Measurements from ENCODE around the genes GPD1L and UBP1.

DNA sequence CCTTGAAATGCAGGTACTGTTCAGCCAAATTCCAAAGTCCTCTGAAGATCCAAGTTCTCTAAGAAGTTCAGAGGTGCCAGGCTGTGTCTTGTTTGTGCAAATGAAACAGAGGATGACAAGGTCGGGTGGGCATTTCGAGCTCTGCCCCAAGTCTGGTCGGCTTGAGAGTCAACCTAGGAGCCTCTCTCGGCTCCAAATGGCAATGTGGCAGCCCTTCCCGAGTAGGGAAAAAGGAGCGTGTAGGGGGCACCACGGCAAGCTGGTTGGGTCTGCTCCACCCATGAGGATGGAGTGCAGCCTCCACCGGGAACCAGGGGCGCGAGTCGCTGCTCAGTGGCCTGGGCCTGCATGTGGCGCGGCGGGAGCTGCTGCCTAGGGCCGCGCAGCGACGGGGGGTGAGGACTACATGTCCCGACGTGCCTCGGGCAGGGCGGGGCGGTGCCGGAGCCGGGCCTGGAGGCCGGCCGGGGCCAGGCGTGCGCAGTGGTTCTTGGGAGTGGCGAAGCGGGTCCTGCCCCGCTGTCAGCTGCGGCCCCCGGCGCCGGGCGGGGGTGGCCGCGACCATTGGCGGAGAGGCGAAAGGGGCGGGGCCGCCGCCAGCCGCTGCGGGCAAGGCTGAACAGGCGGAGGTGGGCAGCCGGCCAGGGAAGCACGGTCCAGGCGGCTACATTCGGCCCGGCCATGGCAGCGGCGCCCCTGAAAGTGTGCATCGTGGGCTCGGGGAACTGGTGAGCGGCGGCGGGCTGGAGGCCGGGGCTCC lies at the start of gene GPD1L:
TSS of gene GPD1L (plus strand) at position 590 of the 760 bp plus-strand sequence.
- RRBS: 2% methylated on average over 28 of the region's 60 CpGs

DNA sequence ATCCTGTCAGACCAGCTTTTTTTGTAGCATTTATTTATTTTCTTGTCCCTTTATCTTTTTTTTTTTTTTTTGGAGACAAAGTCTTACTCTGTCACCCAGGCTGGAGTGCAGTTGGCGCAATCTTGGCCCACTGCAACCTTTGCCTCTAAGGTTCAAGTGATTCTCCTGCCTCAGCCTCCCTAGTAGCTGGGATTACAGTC lies 14.7 kb downstream of the CMTM8 start:
- RRBS: no CpG with 5 or more reads among the region's 1 CpG

DNA sequence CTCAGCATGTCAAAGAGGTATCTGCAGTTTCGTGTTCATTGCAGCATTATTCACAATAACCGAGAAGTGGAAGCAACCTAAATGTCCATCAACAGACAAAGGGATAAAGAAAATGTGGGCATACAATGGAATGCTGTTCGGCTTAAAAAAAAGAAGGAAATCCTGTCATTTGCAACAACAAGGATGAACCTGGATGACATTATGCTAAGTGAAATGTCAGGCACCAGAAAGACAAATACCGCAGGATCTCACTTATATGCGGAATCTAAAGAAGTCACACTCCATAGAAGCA lies 11.6 kb upstream of the CMTM7 start:
- RRBS: no CpG with 5 or more reads among the region's 5 CpGs

GRCh38 chr3:32391962-32392670 lies 463 bp downstream of the CMTM7 start:
- RRBS: 2% methylated on average over 30 of the region's 74 CpGs

GRCh38 chr3:32424072-32424717 lies 32.5 kb downstream of the CMTM7 start:
- RRBS: no CpG with 5 or more reads among the region's 12 CpGs

GRCh38 chr3:32455999-32456627 lies 46.5 kb downstream of the CMTM6 start:
- RRBS: 95% methylated on average over 4 of the region's 14 CpGs

- RRBS: 3% methylated on average over 14 of the region's 43 CpGs
Observed at GRCh38 chr3:32780378-32781197, 37.2 kb upstream of the TRIM71 start.

DNA sequence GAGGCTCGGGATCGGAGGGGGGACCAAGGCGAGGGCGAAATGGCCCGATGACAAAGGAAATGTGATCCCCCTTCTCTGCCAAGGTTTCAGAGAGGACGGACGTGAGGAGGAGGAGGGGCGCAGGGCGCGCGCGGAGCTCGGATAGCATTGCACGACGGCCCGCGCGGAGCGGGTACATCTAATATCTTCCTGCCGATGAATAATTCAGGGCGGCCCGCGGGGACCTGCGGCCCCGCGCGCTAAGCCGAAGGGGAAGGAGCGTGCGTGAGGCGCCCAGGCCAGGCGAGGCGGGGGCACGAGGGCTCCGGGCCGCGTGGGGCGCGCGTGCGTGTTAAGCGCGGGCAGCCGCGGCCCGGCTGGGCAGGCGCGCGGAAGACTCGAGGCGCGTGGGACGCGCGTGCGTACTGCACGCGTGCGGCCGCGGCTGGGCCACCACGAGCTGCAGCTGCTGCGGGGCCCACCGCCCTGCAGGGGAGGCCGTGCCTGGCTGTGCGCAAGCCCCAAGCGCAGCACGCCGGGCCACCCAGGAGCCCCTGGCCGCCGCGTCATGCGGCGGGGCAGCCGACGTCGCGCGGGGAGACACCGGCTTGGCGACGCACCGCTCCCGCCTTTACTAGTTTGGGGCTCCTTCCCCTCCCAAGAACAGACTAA lies 719 bp upstream of the TRIM71 start:
- RRBS: 3% methylated on average over 24 of the region's 84 CpGs

DNA sequence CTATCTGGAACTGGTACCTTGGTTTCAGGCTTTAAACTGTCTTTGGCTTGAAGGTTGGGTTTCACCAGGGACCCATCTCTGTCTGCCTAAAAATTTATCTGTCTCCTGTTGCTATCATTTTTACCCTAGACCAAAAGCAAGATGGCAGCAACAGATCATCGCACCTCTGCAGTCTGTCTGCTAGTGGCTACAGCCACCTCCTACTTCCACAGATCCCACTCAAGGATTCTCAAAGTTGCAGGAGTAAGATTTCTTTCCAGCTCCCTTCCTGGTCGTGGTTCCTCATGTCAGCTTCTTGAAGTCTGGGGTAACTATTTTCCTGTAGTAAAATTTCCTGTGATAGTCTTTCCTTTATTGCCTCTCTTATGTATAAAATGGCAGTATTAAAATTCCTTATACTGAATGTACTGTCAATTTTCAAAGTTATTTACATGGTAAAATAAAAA lies 33.4 kb upstream of the CCR4 start:
- RRBS: no CpG with 5 or more reads among the region's 2 CpGs

DNA sequence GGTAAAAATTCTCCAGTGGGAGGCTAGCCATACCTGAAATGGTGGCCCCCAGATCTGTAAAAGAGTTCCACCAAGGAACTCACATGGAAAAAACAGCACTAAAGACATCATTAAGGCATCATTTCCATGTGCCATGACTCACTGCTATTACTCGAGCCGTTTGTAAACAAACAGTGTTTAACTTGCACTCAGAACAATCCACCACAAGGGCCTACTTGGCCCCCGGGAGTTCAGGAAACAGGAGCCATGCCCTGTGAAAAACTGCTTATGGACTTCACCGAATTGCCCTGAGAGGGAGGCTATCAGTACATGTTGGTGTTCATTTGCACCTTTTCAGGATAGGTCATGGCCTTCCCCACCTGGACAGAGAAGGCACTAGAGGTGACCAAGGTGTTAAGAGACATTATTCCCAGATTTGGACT lies 18.2 kb downstream of the CCR4 start:
- RRBS: no CpG with 5 or more reads among the region's 4 CpGs

DNA sequence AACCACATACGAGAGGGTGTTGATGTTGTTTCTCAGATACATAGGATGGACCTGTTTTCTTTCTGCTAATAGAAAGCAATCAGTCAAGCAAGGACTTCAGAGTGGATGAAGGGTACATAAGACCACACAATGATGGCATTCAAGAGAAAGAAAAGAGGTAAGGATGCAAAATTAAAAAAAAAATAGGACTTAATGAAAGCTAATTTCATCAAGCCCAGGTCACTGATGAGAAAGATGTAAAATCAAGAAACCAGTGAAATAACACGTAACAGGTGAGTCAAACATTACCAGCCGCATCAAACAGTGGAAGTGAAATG lies 6.2 kb downstream of the GLB1 start:
- RRBS: no CpG with 5 or more reads among the region's 3 CpGs

GRCh38 chr3:33146899-33147242 lies 33.1 kb downstream of the CRTAP start:
- RRBS: no CpG with 5 or more reads among the region's 1 CpG

- RRBS: 2% methylated on average over 65 of the region's 122 CpGs
Observed at GRCh38 chr3:33439729-33440699, at the start of gene UBP1. Gene UBP1 (minus strand): TSS chr3:33440405.

- RRBS: no CpG with 5 or more reads among the region's 3 CpGs
Observed at GRCh38 chr3:33562858-33563984, 123.0 kb upstream of the UBP1 start.

DNA sequence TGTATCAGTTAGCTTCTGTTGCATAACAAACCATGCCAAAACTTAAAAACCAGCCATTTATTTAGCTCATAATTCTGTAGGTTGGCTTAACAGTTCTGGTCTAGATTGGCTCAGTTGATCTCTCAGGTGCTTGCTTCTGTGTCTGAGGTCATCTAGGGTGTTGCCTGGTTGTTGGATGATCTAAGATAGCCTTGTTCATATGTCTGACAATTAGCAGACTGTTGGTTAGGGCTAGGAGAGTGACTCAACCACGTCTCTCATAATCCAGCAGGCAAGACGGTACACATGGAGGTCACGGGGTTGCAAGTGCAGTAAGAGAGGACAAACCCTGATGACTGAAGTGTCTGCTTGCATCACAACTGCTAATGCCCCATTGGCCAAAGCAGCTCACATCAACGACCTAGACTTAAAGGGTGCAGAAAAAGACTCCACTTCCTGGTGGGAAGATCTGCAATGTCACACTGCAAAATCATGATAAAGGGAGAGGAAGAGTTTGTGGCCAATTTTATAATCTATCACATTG lies 6.8 kb upstream of the PDCD6IP start:
- RRBS: no CpG with 5 or more reads among the region's 4 CpGs

DNA sequence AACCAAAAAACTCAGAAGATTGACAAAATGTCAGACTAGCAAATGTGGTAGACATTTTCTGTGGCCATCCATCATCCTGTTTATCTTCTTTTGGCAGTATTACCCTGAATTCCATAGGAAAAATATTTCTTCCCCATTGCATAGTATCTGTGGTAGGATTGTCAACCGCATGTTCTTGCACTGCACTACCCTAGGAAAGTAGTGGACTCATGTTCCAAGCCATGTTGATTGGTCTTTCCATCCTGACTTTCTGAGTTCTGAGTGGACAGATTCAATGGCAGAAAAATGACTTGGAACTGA lies 694.7 kb downstream of the PDCD6IP start:
- RRBS: no CpG with 5 or more reads among the region's 1 CpG

GRCh38 chr3:35677634-35678120 lies 38.4 kb downstream of the ARPP21 start:
- RRBS: no CpG with 5 or more reads among the region's 5 CpGs

- RRBS: no CpG with 5 or more reads among the region's 2 CpGs
Observed at GRCh38 chr3:36318852-36319271, 61.4 kb upstream of the STAC start.

- RRBS: no CpG with 5 or more reads among the region's 7 CpGs
Observed at GRCh38 chr3:36969394-36970312, 23.3 kb downstream of the EPM2AIP1 start.

GRCh38 chr3:37014557-37014985 lies 21.3 kb downstream of the MLH1 start:
- RRBS: no CpG with 5 or more reads among the region's 2 CpGs